ENCODE data around the gene PWWP2B.

DNA sequence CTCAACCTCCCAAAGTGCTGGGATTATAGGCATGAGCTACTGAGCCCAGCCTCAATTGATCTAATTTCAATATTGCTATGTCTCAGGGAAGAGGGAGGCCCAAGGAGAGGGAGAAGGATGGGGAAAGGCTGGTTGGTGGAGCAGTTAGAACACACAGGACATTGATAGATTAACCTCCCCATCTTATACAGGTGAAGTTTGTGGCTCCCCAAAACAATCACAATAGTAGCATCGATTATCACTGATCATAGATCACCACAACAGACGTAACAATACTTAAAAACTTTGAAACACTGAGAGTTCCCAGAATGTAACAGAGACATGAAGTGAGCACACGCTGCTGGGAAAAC, 42.1 kb downstream of the TCERG1L start:
- PRO-cap: no peak
- RAMPAGE, long total RNA, 4 experiments: no peak in any of the 4 experiments

- PRO-cap: no peak
- RAMPAGE, long total RNA, 4 experiments: no peak in any of the 4 experiments
Measured at GRCh38 chr10:131386592-131386863, 75.0 kb upstream of the TCERG1L start.

DNA sequence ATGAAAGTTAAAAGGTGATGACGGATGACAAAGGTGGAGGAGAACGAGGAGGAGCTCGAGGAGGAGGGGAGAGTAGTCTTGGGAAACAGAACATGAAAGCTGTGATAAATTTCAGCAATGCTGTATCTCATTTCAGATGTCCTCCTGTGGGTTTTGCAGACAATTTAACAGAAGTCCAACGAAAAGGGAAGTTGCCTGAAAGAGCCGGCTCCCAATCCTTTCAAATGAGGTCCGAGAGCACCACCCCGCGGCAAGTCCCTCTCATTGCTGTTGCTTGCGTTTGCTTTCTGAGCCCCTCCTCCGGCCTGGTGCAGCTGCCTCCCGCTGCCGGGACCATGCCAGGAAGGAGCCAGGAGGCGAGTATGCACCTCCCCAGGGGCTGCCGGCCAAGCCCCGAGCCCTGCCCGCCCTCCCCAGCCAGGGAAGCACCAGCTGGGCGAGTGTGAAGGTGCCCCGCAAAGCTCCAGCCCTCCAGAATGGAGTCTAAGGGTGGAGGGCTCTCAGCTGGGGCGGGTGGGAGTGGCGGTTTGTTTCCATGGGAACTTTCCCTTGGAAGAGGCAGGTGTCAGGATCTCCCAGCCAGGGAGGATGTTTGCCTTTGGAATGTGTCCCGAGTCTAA, 25.9 kb upstream of the PPP2R2D start:
- PRO-cap: no peak
- RAMPAGE, long total RNA, 4 experiments: no peak in any of the 4 experiments

- PRO-cap: no peak
- RAMPAGE, long total RNA, 4 experiments: no peak in any of the 4 experiments
Measured at GRCh38 chr10:131904575-131905219, 3.9 kb downstream of the PPP2R2D start.

DNA sequence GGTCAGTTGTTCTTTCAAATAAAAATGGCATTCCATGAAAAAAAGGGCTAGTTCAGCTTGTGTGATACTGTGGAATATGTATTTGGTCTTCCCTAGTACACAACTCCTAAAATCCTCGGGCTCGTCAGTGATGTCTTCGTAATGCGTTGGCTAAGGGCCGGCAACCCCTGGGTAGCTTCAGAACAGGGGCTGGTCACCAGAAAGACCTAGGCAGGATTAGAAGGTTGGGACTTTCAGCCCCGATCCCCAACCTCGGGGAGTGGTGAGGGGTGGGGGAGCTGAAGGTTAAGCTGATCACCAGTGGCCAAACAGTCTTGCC, 9.7 kb downstream of the PPP2R2D start:
- PRO-cap: no peak
- RAMPAGE, long total RNA, 4 experiments: no peak in any of the 4 experiments

- PRO-cap: no peak
- RAMPAGE, long total RNA, 4 experiments: no peak in any of the 4 experiments
Measured at GRCh38 chr10:131916167-131917199, 15.7 kb downstream of the PPP2R2D start.

- PRO-cap: no peak
- RAMPAGE, long total RNA, 4 experiments: no peak in any of the 4 experiments
Measured at GRCh38 chr10:131955304-131956073, 26.2 kb downstream of the BNIP3 start.

DNA sequence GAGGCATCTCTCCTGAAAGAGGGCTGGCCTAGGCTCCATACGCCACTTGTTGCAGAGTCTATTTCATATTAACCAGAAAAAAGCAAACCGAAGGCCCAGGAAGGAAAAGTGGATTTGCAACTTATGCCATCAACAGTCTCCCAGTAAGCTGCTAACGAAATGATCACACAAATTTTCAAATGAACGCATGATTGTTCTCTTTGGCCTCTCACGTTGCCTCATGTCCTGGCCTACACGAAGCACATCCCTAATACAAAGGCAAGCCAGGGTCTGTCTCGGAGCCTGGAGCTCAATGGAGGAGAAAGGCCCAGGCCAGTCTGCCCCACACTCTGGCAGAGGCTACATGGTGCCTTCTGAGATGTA, 6.1 kb downstream of the BNIP3 start:
- PRO-cap: no peak
- RAMPAGE, long total RNA, 4 experiments: no peak in any of the 4 experiments

DNA sequence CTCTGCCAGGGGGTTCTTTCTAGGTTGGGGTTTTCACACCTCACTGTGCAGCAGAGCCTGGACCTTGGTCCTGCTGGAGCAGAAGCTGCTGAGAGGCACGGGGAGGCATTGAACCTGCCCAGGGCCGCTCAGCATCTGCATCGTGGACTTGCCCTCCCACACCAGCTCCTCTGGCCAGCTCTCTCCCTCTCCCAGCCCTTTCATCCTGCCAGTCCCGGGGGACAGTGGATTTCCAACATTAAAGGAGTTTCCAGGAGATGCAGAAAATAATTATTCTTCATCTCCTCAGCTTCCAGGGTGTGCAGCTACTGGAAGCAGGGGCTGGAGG, 42.4 kb downstream of the JAKMIP3 start:
- PRO-cap: no peak
- RAMPAGE, long total RNA, 4 experiments: no peak in any of the 4 experiments

DNA sequence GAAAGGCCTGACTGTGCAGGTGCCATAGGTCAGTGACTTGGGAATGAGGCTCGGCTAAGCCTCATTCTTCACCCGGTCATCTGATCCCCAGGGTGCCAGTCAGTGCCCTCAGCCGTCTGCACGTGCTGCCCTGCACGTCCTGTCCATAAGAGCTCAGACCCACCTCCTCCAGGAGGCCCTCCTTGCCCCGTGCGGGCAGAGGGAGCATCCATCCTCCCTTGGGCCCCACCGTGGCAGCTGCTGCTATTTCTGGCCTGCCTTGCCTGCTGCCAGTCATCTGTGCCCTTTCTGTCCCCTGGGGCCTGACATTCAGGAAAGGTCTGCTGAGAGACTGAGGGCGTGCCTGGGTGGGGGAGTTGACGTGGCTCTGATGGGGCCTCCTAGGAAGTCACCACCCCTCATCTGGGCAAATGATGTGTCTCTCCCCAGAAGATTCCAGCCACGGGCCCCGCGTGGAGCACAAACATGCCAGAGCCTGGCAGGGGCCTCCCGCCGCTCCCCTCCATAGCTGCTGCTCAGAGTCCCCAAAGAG, 21.7 kb downstream of the DPYSL4 start:
- PRO-cap: no peak
- RAMPAGE, long total RNA, 4 experiments: no peak in any of the 4 experiments

DNA sequence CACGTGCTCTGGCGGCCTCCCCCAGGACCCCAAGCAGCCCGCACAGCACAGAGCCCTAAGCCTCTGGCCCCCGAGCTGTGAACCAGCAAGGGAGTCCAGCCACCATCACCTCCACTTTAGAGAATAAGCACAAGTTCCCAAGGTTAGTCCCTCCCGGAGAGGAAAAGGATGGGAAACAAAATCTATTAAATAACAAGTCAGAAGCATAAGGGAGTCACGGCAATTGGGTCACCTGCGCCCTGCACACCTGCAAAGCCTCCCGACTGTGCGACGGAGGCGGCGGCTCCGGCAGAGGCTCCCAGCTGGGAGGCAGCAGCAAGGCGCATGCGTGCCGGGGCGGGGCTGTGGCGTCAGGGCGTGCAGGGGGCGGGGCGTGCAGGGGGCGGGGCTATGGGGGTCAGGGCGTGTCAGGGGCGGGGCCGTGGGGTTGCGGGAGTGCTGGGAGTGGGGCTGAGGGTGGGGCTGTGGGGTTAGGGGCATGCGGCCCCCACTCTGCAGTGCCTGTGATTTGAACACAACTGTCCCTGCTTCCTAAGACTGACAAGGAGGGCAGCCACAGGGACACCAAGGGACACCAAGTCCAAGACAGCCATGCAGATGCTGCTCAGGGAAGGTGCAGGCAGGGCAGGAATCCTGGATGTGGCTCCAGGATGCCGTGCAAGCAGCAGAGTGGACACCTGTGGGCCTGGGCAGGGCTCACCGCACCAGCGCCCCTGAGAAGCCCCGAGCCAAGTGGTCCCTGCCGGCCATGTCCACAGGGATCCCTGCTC, 58.8 kb downstream of the STK32C start:
- PRO-cap: unidirectional peak, minus-strand start at position 311 of the sequence
- RAMPAGE, long total RNA, 4 experiments: no peak in any of the 4 experiments

DNA sequence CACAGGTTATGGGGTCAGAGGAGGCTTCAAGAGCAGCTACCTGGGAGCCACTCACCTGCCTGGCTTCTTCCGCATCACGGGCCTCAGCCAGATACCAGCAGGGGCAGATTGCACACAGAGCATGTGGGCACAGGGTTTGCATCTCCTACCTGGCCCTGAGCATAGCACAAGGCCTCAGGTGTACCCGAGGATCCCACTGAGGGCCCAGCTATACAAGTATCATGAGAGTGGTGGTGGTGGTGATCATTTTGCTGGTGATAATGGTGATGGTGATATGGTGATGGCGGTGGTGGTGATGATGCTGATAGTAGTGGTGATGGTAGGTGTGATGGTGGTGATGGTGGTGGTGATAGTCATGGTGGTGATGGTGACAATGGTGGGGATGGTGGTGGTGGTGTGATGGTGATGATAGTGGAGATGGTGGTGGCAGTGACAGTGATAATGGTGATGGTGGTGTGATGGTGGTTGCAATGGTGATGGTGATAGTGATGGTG, 5.1 kb upstream of the PWWP2B start:
- PRO-cap: no peak
- RAMPAGE, long total RNA, 4 experiments: no peak in any of the 4 experiments

DNA sequence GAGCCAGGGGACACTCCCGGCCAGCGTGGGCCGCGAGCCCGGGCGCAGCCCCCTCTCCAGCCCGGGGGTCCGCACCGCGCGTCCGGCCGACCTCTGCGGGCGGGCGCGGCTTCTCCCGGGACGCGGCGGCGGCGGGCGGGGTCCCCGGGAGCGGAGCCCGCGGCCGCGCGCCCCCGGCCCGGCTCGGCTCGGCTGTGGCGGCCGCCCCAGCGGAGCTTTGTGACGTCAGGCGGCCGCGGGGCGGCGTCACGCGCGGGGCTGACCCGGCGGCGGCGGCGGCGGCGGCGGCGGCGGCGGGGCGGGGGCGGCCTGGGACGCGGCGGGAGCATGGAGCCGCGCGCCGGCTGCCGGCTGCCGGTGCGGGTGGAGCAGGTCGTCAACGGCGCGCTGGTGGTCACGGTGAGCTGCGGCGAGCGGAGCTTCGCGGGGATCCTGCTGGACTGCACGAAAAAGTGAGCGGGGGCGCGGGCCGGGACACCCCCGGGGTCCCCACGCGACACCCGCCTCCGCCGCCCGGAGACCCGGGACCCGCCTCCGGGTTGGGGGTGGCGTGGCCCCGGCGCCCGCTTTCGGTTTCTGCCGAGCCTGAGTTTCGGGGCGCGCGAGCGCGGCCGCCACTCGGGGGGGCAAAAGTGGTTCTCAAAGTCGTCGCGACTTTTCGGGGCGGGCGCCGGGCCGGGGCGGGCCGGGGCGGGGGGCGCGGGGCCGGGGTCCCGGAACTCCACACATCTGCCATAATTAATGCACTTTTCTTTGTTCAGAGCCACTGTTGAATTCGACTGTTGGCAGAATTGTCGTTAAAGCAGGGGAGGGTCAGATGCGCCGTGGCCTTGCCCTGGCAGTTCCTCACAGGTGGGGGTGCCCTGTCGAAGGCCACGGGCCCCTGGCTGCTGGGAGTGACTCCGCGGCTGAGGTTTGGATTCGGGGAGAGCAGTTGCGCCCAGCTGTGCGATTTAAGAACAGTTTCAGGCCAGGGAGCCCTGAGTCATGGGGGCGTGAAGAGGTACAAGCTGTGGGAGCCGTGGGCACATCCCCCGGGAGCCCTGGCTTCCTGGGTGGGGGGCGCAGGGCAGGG, at the start of gene PWWP2B:
Gene PWWP2B, plus strand, starts transcription at position 301 of the 1,075 bp plus-strand sequence.
- PRO-cap: bidirectional peak, plus-strand start at position 312 of the sequence, minus-strand start at position 196 of the sequence; bidirectional peak, plus-strand start at position 617 of the sequence, minus-strand start at position 578 of the sequence; bidirectional peak, plus-strand start at position 905 of the sequence, minus-strand start at position 848 of the sequence
- RAMPAGE, long total RNA, 4 experiments: start-site peak on the plus strand in 1 of 4 experiments, centred at position 315 of the sequence, 23 reads per replicate

GRCh38 chr10:132398993-132399499, 2.0 kb downstream of the PWWP2B start:
- PRO-cap: bidirectional peak, plus-strand start at chr10:132399341, minus-strand start at chr10:132399156
- RAMPAGE, long total RNA, 4 experiments: no peak in any of the 4 experiments

DNA sequence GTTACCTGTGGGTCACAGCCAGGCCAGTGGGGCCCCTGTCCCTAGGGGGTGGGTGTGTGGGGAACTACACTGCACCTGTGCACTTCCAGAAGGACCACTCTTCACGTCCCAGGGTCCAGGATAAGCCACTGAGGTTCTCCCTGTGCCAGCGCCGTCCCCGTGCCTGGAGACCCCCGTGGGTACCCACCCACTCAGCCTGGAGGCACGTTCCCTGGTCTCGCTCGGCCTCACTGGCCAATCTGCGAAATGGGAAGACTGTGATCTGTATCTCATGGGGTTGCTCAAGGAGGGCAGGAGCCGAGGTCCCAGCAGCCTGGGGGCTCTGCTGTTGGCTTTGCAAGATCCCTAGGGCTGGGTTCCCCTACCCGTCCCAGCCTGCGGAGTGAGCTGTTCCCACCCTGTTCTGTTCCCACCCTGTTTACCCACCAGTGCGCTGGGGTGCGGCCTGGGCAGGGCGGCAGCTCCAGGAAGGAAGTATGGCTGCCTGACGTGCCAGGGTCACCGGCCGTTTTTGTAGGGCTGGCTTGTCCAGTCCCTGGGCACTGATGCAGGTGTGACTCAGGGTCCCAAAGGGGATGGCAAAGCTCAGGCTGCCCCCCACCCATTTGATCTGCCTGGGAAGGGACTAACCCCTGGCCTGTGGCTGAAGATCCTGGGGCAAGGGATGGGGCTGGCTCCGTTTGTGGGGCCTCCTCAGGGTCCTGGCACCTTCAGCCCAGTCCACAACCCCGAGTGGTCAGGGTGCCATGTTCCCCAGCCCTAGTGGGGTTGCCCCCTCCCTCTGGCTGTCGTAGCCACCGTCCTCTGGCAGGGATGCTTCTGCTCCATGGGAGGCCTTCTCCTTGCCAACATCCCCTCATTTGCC, 4.8 kb downstream of the PWWP2B start:
- PRO-cap: bidirectional peak, plus-strand start at position 477 of the sequence, minus-strand start at position 405 of the sequence
- RAMPAGE, long total RNA, 4 experiments: no peak in any of the 4 experiments

- PRO-cap: no peak
- RAMPAGE, long total RNA, 4 experiments: no peak in any of the 4 experiments
Measured at GRCh38 chr10:132409660-132410275, 12.8 kb downstream of the PWWP2B start.

GRCh38 chr10:132411063-132412163, 14.4 kb downstream of the PWWP2B start:
- PRO-cap: bidirectional peak, plus-strand start at chr10:132411751, minus-strand start at chr10:132411643
- RAMPAGE, long total RNA, 4 experiments: no peak in any of the 4 experiments

DNA sequence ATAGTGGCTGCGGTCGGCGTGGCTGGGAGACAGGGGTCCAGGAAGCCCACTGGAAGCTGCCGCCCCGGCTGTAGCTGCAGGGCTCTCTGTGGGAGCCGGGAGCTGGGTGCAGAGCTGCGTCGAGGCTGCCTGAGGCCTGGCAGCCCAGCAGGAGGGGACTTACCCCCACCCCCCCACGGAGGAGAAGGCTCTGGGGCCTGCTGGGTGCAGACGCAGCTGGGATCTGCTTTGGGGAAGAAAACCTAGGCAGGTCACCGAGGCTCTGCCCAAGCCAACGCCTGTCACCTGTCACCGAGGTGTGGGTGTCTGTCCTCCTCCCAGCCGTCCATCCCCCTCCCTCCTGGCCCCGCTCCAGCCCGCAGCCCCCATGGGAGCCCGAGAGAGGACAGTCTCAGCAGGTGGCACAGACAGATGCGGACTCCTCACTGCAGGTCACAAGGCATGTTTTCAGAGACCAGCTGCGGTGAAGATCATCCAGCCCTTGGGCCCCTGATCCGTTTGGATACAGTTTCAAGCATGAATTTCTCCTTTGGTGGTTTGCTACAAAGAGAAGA, 25.3 kb downstream of the PWWP2B start:
- PRO-cap: bidirectional peak, plus-strand start at position 404 of the sequence, minus-strand start at position 225 of the sequence
- RAMPAGE, long total RNA, 4 experiments: no peak in any of the 4 experiments

DNA sequence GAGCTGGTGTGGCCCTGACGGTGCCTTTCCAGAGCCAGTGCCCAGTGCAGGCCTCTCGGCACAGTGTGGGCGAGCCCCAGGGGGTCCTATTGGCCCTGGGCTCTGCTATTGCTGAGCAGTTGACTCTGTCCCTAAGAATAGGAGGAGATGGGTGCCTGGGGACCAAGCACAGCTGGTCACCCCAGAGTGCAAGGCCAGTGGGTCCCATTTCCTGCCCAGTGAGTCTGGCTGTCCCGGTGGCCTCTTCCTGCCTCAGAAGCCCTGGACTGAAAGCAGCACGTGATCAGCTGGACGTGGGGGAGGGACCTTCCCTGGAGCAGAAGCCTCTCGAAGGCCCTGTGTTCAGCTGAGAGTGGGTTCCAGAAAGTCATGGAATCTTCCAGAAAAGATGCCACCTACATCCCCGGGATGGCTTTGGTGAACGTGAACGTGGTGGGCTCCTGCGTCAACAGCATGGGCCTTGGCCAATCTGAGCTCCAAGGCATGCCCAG, 42.0 kb downstream of the PWWP2B start:
- PRO-cap: no peak
- RAMPAGE, long total RNA, 4 experiments: no peak in any of the 4 experiments

DNA sequence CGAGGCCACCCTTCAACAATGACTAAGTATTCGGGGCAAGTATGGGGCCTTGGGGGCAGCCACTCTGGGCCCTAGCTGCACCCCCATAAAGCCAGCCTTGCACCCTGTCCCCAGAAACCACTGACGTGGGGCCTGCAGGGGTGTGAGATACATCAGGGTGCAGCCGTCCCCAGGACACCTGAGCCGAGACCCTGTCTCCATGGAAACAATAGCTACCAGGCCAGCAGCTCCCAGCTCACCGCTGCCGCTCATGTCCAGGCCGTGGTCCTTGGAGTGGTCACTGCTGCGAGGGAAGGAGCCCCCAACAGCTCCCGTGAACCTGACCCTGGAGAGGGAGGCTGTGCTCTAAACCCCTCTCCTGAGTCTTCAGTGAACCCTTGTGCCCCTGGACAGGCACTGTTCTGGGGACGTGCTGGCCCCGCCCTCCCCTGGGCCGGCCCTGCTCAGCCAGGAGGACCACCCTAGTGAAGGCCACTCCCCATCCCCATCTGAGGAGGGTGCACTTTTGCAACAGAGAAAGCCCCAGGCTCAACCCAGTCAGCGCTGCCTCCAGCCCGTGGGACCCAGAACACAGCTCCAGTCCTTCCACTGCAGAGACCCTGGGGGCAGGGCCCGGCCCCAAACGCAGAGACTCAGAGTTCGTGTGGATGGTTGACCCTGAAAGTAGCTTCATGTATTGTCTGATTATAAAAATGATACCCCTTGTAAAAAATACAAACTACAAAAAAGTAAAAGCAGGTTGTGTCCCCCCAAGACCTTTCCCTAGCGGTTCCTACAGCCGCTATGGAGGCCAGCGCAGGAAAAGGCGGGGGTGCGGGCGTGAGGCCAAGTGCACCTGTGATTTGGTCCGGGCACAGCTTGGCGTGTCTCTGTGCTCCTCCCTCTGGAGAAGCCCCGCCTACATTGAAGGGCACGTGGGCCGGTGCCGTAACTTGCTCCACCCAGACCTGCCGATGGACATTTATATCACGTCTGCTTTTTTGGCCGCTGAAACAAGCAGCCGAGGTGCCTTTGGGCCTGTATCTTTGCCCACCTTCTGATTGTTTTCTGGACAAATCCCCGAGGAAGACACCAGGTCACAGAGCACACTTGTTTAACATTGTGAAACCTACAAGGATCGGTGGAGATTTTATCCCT, 19.3 kb upstream of the INPP5A start:
- PRO-cap: unidirectional peak, plus-strand start at position 944 of the sequence
- RAMPAGE, long total RNA, 4 experiments: no peak in any of the 4 experiments